Progenitor cell of endocrine pancreas (in vitro differentiated cells): ENCODE measurements around a stretch of chr4.

- PRO-cap: no peak
These were observed 54.3 kb downstream of the PKD2 start for GRCh38 chr4:88061646-88062184.

DNA sequence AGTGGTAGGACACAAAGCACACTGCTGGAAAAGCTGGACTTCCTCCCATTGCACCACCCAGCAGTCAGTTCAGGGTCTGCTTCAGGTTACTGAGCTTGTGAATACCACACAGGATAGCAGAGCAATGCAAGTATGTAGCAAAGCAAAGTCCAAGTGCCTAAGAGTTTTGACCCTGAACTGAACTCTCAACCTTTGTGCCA lies 51.1 kb downstream of the ABCG2 start:
- PRO-cap: no peak

DNA sequence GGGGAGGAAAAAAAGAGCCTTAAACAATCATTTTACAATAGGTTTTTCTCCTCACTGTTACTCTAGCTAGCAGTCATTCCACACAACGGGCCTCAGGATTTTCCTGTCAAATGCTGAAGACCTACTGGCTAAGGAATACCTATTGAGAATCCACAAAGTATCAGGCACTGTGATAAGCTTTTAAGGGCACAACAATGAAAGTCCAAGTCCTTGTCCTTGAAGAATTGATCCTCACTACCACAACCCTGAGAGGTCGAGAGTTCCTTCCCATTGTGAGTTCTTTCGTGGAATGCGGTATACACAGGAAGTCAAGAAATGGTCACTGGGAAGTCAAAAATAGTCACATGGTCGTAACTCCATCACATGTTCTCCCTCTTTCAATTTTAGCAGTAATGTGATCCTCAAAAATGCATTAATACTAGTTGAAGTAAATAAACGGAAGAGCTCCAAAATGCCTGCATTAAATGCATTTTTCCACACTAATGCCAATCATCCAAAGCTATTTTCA lies 7.1 kb downstream of the PPM1K start:
- PRO-cap: no peak

DNA sequence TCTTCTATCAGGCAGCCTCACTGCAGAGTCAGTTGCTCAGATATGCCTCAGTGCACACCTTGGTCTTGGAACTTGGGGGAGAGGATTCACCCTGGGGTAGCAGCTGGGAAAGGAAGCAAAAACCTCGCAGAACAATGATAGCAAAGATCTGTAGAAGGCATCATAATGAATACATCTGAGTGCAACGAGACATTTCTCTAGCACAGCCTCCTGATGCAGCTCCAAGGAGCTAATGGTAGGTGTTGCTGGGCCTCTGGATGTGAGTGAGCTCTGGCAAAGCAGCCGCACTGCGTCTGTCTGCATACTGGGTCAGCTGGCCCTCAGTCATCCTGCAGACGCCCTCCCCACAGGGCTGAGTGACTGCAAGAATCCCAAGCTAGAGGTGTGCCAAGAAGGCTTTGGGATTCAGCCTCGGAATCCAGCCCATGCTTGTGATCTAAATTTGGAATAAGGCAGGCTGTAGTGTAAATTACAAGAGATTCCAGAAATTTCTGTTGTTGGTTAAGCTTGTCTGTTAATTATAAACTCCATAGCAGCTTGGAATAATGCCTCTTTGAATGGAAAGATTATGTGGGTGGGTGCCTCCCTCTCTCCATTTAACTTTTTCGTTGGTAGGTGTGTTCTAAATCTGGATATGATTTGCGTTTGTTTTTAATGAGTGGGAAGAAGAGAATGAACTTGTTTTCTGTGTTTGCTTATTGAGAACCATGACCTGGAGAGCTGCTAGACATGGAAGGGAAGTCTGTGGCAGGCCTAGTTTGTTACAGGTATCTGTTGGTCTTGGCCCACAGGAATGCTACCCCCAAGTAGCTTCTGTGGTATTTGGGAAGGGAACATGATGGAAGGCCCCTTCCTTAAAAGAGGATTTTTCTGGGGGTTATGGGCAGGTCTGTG lies 18.6 kb downstream of the HERC3 start:
- PRO-cap: no peak

DNA sequence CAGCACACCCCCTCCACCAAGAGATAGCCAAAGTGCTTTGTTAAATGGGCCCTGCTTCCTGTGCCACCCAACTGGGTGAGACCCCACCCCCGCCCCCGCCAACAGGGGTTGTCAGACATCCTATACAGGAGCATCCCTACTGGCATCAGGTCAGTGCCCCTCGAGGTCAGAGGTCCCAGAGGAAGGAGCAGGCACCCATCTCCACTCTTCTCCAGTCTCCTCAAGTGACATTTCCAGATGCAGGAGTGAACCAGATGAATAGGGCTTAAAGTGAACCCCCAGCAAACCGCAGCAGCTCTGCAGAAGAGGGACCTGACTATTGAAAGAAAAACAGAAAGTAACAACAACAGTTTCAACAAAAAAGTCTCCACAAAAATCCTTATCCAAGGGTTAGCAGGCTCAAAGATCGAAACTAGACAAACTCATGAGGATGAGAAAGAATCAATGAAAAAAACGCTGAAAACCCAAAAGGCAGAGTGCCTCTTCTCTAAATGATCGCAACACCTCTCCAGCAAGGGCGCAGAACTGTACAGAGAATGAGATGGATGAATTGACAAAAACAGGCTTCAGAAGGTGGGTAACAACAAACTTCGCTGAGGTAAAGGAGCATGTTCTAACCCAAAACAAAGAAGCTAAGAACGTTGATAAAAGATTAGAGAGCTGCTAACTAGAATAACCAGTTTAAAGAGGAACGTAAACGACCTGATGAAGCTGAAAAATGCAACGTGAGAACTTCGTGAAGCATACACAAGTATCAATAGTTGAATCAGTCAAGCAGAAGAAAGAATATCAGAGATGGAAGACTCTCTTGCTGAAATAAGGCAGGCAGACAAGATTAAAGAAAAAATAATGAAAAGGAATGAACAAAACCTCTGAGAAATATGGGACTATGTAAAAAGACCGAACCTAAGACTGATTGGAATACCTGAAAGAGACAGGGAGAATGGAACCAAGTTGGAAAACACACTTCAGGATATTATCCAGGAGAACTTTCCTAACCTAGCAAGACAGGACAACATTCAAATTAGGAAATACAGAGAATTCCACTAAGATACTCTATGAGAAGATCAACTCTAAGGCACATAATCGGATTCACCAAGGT lies 42.7 kb downstream of the HERC3 start:
- PRO-cap: no peak

GRCh38 chr4:88756086-88756703 lies 58.6 kb upstream of the NAP1L5 start:
- PRO-cap: no peak

GRCh38 chr4:88758624-88759769 lies 61.4 kb upstream of the NAP1L5 start:
- PRO-cap: no peak

DNA sequence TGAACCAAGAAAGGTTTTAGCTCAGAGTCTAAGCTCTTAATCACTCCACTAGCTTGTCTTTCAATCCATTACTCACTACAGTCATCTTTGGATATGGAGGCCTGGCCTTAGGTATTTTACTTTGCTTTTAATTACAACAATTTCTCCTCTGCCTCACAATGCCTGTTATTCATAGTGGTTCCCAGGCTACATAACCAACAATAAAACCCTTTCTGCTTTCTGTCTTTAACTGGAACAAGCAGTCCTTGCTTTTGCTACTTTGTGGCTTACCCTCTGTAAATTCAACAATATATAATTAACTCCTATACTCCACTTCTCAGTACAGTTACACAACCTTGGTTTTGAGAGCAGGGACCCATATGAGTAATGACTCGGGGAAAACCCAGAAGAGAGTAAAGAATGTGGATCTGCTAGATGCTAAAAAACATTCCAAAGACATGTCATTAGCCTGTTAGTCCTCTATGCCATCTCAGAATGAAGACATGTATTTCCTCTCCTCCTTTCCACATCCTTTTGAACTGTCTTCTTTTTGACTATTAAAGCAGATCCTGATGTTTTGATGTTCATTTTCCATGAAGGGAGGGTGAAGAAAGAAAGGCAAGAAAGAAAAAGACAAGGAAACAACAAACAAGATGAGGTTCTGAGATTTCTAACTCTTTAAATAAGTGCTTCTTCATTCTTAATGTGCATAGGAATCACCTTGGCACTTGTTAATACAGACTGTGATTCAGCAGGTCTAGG lies 94.8 kb upstream of the NAP1L5 start:
- PRO-cap: no peak

DNA sequence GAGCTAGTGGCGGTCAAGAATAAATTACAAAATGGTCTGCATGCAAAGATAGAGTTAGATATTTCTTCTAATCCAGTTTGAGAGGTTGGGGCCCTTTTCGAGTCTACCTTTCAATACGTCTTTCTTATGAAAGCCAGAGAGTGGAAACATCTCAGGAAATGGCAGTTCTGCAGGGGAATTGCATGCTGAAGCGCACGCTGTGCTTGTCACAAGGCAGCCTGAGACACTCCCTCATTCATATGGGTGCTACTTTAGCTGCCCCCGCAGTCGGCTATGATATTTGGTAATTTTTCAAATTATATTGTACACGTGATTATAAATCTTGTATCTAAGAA lies 145.4 kb upstream of the NAP1L5 start:
- PRO-cap: no peak

- PRO-cap: no peak
These were observed 172.4 kb upstream of the NAP1L5 start for GRCh38 chr4:88870038-88870450.

GRCh38 chr4:89000787-89001507 lies 56.0 kb downstream of the FAM13A start:
- PRO-cap: no peak

- PRO-cap: no peak
These were observed 8.5 kb downstream of the GPRIN3 start for GRCh38 chr4:89298698-89299924.

GRCh38 chr4:89331551-89332157 lies 24.1 kb upstream of the GPRIN3 start:
- PRO-cap: no peak

DNA sequence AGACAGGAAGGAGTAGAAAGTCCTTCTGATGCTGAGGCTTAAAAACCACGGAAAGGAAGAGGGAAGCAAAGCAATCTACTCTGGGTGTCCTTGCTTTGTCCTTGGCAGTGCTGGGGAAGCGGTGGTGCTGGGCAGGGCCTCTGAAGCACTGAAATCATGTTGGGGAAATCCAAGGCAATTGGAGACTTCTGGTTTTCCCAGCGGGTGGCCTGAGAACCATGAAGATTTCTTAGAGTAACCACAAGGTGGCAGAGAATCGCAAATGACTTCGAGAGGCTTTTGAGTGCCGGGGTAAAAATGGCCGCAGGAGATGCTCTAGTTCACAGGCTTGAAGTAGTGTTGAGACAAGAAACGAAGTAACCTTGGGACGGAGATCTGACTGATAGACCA lies 130.5 kb upstream of the GPRIN3 start:
- PRO-cap: no peak

- PRO-cap: no peak
These were observed 84.1 kb downstream of the SNCA start for GRCh38 chr4:89752733-89753452.

- PRO-cap: no peak
These were observed 85.6 kb downstream of the CCSER1 start for GRCh38 chr4:90212624-90213352.

- PRO-cap: no peak
These were observed 8.9 kb downstream of the GRID2 start for GRCh38 chr4:92312746-92312945.

GRCh38 chr4:93842391-93843227 lies 14.1 kb downstream of the ATOH1 start:
- PRO-cap: no peak

GRCh38 chr4:94412622-94413673 lies 38.8 kb upstream of the PDLIM5 start:
- PRO-cap: no peak

- PRO-cap: no peak
These were observed 56.0 kb downstream of the PDLIM5 start for GRCh38 chr4:94507482-94508318.